ENCODE data around the gene SMARCB1.

- PRO-cap: no peak
- CAGE, long polyA plus RNA: no peak
These were observed 111.3 kb downstream of the ZNF280B start for GRCh38 chr22:22397161-22397762.

GRCh38 chr22:22587669-22587940 is 28.5 kb upstream of the PRAME start:
- PRO-cap: no peak
- CAGE, long polyA plus RNA: no peak

DNA sequence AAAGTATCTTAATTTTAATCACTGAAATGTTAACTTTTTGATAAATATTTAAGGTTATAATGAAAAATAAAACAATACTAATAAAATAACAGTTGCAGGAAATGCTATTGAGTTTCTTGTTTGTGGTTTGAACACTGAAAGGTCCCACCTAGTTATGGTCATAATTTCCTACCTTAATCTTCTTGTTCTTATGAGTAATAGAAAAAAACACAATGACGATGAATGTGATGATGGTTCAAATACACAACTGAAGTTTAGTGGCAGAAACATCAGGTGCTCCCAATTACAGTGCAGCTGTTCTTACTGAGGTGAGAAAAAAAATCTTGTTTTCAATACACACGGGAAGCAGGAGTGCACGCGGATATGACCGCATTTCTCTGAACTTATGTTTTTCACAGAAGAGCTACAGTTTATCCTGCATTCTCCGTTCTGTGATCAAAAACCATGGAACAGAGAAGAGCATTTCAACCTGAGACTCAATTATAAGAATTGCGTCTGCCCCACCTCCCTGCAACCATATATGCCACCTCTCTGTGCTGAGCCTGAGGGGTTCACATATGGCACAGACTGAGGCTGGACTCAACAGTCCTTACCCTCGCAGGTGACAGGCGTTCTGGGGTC is 99.8 kb upstream of the IGLL5 start:
- PRO-cap: no peak
- CAGE, long polyA plus RNA: no peak

DNA sequence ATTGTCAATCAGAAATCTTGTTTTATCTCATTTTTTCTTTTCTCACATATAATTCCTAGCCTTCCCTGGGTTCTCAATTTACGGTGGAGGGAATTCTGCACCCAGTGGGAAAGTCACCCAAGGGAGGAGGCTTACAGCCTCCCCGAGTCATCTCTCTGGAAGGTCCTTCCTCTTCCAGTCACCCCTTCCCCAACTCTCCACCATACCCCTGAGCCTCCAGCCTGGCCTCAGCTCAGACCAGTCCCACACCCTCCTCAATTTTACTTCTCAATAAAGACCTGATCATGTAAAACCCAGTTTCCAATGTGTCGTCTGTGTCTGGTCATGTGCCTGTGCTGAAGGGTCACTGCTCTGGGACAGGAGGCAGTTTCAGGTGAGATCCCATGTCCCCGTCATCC is 19.2 kb downstream of the IGLL5 start:
- PRO-cap: no peak
- CAGE, long polyA plus RNA: no peak

GRCh38 chr22:23141692-23141882 is 203 bp downstream of the RSPH14 start:
- PRO-cap: no peak
- CAGE, long polyA plus RNA: no peak

DNA sequence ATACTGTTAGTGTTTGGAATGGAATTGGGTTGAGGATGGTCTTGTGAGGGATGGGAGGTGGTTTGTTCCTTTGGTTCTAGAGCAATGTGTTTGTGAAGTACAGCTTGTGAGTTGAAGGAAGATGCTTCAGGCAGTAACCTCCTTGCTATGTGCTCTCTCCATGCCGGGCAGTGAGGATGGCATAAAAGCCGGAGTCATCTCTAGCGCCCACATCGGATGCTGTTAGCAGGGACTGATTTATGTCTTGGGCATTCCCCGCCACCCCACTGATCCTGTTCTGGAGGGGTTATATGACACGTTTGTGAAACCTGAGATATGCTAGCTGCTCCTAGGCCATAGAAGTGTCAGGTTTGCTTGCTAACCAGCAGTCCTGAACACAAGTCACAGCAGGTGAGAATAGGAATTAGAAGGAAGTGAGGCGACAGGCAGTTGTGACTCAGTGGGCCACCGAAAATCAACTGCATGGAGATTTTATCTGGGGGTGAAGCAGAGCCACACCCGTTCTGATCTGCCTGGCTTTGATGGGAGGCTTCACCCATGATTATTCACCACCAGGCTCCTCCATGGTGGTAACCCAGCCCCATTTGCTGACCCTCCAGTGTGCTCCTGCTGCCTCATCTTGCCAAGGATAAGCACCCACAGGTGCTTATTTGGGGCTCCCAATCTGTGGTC is 2.2 kb downstream of the BCR start:
- PRO-cap: no peak
- CAGE, long polyA plus RNA: no peak

DNA sequence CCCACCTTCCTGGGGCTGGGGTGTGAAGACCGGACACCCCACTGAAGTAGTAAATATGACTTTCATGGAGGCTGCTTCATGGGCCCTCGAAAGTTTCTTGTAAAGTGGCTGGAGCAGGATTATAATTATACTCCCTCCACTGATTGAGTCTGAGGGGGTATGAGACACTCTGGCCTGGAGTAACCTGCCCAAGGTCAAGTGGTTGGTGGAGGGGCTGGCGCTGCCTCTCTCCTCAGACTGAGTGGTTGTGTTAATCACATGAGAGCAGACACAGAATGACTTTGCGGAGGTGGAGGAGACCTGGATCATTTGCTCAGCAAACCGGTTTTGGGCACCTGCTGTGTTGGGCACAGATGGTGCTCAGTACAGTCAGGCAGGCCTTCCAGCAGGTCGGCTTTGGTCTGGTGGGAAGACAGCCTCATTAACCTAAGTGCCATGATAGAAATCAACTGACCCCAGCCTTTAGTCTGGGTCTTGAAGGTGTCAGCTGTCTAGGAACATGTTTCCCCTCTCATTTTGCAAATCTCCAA is 11.8 kb downstream of the BCR start:
- PRO-cap: no peak
- CAGE, long polyA plus RNA: no peak

DNA sequence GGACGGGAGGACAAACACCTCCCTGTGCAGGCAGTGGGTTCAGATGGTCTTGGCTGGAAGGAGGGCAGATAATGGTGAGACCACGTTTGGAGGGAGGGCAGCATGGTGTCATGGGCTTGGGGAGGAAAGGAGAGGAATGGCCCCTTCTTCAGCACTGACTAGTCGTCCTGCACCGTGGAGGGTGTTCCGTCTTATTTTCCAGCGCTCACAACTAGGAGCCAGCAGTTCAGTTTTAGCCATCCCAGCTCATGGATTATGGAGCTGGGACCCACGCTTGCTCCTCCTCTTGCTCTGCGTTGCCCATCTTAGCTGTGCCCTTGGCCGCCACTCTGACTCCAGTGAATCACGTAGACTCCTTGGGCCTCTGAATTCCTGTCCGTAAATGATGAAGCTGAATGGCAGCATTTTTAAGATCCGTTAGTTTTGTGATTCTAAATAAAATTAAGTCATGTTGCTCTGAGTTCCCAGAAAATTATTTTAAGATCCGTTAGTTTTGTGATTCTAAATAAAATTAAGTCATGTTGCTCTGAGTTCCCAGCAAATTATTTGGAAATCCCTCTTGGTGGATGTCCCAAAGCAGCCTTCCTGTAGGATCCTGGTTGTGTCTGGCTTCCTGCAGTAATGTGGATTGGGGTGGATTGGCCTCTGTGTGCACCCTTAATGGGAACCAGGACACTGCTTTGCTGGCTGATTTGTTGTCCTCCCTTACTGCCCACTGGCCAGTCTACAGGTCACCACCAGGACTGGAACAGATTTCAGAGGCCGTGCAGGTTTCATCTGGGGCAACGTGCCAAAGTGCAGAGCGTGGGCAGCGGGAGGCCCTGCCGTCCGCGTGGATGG is 23.9 kb downstream of the BCR start:
- PRO-cap: no peak
- CAGE, long polyA plus RNA: no peak

DNA sequence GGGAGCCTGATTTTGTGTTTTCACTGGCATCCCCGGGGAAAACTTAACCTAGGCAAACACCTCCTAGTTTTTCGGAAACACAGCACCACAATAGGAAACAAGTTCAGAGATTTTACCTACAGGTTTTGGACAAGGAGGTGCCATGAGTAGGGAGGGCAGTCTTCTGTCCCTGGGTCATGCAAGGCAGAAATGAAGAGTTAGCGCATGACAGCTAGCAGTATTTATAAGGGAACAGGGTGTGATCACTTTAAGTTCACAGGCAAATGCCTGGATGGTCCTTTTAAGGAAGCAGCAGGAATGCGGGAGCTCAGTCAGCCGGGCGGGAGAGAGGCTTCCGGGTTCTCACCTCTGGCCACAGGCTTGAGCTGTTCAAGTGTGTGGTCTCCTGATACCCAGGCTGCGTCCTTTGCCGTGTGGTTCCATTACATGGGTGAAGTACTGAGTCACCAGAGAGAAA is 105.3 kb downstream of the BCR start:
- PRO-cap: no peak
- CAGE, long polyA plus RNA: no peak

GRCh38 chr22:23289055-23289754 is 108.9 kb downstream of the BCR start:
- PRO-cap: no peak
- CAGE, long polyA plus RNA: no peak

GRCh38 chr22:23685318-23685822 is 5.4 kb upstream of the RGL4 start:
- PRO-cap: no peak
- CAGE, long polyA plus RNA: no peak

- PRO-cap: no peak
- CAGE, long polyA plus RNA: no peak
These were observed 24.5 kb downstream of the RGL4 start for GRCh38 chr22:23715379-23715738.

DNA sequence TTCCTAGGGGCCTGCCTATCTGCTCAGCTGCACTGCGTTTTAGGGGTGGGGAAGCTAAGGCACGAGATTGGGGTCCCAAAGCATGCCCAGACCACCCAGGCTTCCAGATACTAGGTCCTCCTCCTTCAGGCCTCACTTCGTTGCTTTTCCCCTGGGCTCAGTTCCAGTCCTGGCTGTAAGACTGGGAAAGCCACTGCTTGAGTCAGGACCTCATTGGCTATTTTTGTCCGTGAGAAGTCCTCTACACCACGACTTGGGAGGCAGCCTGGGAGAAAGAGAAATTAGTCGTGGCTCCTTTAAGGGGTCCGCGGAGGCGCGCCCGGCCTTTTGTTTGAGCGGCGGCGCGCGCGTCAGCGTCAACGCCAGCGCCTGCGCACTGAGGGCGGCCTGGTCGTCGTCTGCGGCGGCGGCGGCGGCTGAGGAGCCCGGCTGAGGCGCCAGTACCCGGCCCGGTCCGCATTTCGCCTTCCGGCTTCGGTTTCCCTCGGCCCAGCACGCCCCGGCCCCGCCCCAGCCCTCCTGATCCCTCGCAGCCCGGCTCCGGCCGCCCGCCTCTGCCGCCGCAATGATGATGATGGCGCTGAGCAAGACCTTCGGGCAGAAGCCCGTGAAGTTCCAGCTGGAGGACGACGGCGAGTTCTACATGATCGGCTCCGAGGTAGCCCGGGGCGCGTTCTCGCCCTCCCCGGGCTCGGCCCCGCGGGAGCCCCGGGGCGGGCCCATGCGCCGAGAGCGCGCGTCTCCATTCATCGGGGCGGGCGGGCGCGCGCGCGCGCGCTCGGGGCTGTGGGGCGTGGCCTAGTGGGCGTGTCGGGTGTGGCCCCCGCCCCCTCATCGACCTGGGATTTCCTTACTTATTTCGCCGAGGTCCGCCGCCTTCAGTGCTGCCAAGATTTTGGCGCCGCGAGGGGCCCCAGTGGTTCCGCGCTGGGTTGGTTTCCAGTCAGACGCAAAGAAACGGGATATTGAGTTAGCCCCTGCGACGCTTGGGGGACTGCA is at the start of gene SMARCB1:
Gene SMARCB1 (plus strand): TSS at position 362 of the 999 bp plus-strand sequence.
- PRO-cap: bidirectional peak, plus-strand start at position 397 of the sequence, minus-strand start at position 446 of the sequence; bidirectional peak, plus-strand start at position 881 of the sequence, minus-strand start at position 641 of the sequence
- CAGE, long polyA plus RNA: no peak

DNA sequence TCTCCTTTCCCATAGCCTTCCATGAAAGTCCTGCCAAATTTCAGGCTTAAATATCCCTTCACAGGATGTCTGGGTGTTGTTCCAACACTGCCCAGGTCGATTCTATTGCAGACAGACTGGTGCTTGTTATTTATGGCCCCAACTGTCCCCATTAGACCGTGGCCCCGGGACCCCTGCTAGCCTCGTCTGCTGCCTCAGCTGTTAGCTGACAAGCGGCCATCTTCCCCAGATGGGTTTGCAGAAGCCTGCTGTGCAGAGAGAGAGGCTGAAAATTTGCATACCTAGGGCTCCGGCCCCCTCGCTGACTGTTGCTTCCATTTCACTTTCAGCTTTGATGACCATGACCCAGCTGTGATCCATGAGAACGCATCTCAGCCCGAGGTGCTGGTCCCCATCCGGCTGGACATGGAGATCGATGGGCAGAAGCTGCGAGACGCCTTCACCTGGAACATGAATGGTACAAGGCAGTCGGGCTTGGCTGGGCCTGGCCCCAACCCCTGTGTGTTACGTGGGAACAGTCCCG is 16.3 kb downstream of the SMARCB1 start:
- PRO-cap: unidirectional peak, plus-strand start at position 341 of the sequence
- CAGE, long polyA plus RNA: start-site peak on the plus strand centred at position 371 of the sequence, 112 bp wide, 1,635 and 2,438 reads in 2 replicates

- PRO-cap: no peak
- CAGE, long polyA plus RNA: no peak
These were observed 22.2 kb downstream of the DERL3 start for GRCh38 chr22:23816537-23817049.

GRCh38 chr22:23858278-23858719 is 624 bp downstream of the SLC2A11 start:
- PRO-cap: no peak
- CAGE, long polyA plus RNA: no peak

DNA sequence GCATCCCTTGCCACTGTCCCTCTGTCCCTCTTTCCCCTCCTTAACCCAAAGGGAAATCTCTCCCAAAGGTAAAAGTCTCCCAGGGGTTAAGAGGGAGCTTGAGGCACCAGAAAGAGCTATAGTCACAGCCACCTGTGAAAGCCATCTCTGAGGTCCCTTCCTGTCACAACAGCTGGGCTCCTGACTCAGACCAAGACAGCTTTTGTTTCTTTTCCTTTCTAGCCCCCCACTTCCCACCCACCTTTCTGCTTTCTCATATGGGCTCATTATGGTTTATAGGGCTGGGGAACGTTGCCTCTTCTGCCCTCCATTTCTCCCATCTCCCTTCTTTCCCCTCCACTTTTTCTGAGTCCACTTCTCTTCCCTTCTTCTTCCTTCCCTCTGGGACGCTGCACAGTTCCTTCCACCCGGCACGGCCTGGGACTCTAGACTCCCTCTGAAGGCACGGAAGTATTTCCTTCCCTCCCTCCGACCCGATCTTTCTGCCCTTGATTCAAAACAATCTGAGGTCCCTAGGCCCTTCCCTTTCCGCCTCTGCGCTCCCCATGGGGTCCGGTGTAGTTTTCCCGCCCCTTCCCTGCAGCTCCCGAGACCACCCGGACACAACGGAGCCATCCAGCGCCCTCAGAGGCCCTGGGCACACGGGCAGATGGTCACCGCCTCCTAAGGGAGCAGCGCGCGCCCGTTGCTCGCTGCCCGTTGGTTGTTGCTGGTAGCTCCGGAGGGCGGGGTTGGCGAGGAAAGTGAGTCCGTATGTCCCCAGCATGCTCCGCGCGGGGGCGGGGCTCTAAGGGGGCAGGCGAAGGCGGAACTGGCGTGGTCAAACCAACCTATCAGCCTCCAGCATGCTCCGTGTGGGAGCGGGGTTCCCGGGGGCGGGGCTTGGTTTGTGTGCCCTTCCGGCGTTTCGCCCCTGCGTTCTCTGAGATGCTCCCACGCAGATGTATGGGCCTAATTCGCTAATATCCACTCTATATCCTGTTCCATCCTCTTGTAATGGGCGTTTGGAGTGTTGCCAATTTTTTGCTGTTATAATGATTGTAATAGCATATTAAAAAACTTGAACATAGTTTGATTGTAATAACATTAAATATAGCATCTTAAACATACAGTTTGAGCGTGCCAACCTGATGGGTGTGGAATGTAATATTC is 19.5 kb downstream of the MIF start:
- PRO-cap: unidirectional peak, minus-strand start at position 484 of the sequence; bidirectional peak, plus-strand start at position 890 of the sequence, minus-strand start at position 641 of the sequence
- CAGE, long polyA plus RNA: no peak

DNA sequence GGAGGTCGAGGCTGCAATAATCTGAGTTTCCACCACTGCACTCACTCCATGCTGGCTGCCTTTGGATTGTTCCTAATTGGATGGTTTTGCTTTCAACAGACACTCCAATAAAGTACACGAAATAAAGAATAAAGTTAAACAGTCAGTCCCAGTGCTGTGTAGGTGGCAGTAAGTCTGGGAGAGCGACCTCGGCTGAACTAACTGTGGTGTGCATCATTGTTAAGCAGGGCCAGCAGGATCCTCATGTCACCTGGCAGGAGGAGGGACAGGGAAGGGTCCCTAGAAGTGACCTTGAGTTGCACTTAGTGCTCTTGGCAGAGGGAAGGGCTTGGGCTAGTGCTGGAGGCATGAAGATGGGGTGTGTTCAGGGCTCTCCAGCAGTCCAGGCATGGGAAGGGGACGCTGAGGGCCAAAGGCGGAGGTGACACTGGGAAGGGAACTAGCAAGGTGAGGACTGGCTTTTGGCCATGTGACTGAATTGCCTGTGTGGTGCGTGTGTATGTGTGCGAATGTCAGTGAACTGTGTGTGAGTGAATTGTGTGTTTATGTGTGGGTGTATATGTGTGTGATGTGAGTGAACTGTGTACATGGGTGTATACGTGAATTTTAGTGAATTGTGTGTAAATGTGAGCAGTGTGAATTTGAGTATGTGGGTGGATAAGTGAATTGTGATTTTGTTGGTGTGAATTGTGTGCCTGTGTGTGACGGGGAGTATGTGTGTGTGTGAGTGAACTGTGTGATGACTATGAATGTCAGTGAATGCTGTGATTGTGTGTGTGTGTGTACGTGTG is 3.3 kb downstream of the DDTL start:
- PRO-cap: no peak
- CAGE, long polyA plus RNA: no peak

DNA sequence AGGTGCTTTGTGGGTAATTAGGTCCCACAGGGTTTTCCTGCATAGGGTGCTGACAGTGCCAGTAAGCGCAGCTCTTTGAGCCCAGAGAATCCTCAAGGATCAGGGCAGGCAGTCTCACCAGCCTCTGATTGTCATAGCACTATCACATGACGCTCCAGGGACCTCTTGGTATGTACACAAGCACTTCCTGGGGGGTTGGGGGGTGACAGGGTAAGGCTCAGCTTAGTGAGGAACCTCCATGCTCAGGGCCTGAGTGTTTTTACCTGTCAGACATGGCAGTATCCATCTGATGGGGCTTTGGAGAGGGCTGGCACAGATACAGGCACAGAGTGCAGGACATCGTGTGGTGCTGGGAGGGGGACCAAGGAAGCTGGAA is 27.9 kb upstream of the SUSD2 start:
- PRO-cap: no peak
- CAGE, long polyA plus RNA: no peak

- PRO-cap: no peak
- CAGE, long polyA plus RNA: no peak
These were observed 18.9 kb upstream of the SUSD2 start for GRCh38 chr22:24162327-24162915.

Measured in B cell (primary cell).